Metastatic Breast Carcinoma in the Ovary (tissue), 3 donors: ENCODE measurements around a stretch of chr7.

DNA sequence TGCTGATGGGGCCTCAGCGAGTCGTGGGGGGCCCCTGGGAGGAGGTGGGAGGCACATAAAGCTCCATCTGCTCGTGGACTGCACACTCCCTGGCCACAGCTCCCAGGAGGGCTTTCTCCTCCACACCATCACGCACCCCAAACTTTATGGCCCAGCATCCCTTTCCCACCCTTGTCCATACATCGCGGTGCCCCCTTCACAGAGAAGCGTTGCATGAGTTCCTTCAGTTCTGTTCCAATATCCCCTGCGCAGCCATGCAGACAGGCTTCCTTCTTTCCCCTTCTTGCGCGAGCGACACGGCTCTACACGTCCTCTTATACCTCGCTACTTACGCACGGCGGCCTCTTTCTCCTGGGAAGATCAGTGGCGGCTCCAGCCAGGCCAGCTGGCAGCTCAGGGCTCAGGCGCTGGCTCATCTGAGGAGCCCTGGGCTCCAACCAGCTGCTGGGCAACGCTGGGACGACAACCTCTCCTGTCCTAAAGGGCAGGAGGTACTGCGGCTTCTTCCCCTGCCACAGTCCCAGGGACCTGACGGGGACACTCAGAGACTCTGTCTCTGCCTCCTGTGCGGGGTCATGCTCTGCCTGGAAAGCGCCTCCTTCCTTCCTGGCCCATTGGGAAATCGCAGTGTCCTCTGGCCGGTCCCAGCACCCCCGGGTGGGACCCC is 5.2 kb upstream of the FAM20C start:
- PRO-cap, 3 experiments: no peak in any of the 3 experiments

GRCh38 chr7:226011-227007 is 33.9 kb downstream of the FAM20C start:
- PRO-cap, 3 experiments: no peak in any of the 3 experiments

GRCh38 chr7:246051-246655 is 43.8 kb upstream of the FOXL3 start:
- PRO-cap, 3 experiments: no peak in any of the 3 experiments

DNA sequence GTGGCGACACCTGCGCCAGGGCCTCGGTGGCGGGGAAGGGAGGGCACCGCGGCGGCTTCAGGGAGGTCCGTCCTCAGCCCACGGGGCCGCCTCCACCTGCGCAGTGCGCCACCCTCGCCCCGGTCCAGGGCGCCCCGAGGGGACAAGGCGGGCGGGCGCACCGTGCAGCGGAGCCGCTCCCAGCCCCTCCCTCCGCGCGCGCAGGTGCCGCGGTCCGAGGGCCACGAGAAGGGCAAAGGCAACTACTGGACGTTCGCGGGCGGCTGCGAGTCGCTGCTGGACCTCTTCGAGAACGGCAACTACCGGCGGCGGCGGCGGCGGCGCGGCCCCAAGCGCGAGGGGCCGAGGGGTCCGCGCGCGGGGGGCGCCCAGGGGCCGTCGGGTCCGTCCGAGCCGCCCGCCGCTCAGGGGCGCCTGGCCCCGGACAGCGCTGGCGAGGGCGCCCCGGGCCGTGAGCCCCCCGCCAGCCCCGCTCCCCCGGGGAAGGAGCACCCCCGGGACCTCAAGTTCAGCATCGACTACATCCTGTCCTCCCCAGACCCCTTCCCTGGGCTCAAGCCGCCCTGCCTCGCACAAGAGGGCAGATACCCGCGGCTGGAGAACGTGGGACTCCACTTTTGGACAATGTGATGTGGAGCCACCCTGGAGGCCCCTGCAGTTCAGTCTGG is 1.0 kb downstream of the FOXL3 start:
- PRO-cap, 3 experiments: no peak in any of the 3 experiments

- PRO-cap, 3 experiments: no peak in any of the 3 experiments
These were observed 28.7 kb downstream of the FOXL3 start for GRCh38 chr7:318291-319522.

GRCh38 chr7:451938-452853 is 67.5 kb downstream of the PDGFA start:
- PRO-cap, 3 experiments: no peak in any of the 3 experiments

DNA sequence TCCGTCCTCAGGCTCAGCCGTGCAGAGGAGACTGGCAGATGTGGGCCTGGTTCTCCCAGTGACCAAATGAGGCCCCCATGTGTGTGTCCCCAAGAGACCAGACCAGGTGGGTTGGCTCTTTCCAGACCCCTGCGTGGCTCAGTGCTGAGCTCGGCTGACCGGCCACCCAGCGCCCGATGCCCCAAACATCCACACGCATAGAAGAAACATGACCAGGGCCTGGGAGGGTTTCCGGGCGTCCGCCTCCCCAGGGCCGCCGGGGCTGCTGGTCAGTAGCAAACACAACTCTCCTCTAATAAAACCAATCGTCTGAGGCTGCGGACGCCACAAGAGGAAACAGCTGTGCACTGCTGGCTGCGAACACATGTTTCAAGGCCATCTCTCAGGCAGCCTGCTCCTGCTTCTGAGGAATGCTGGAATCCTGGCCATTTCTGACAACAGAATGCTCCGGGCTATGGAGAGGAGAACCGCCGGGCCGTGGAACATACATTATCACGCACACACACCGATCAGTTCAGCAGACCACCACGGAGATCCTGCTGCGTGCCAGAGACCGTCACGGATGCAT is 54.6 kb downstream of the PDGFA start:
- PRO-cap, 3 experiments: no peak in any of the 3 experiments

- PRO-cap, 3 experiments: no peak in any of the 3 experiments
These were observed 47.7 kb downstream of the PDGFA start for GRCh38 chr7:471794-472488.

DNA sequence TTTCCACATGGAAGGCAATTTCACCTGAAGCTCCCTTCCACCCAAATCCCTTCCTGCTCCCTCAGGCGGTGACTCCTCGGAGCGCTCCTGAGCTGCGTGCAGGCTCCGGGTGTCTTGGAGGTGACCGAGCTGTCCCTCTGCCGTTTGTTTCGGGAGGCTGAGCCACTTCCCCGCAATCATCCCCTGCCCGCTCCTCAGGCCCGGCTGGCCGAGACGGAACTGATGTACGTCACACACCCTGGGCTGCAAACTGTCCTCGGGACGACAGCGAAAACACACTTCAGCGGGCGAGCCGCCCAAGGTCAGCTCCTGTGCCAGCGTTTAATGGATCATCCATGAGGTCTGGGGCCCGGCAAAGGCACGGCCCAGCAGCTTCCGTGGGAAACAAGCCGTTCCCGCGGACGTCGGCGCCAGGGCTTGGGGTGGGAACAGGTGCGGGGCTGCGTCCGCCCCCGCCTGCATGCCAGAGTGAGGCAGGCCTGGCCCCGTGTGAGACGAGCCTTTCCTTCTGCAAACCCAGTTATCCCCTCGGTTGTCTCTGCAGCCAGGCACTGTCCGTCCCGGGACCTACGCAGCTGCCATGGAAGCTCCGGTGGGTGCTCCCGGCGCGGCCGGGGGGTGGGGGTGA is 41.9 kb upstream of the PDGFA start:
- PRO-cap, 3 experiments: peak in 1 of 3 experiments; most common plus-strand start position 466 of the sequence (in 1); most common minus-strand start position 151 of the sequence (in 1)

- PRO-cap, 3 experiments: no peak in any of the 3 experiments
These were observed 71.1 kb upstream of the PDGFA start for GRCh38 chr7:590636-591329.

- PRO-cap, 3 experiments: peak in 3 of 3 experiments; most common plus-strand start chr7:601819 (in 2)
These were observed 81.9 kb upstream of the PDGFA start for GRCh38 chr7:601176-602401.

- PRO-cap, 3 experiments: peak in 1 of 3 experiments; most common plus-strand start chr7:668437 (in 1)
These were observed 58.2 kb upstream of the DNAAF5 start for GRCh38 chr7:667998-668908.

DNA sequence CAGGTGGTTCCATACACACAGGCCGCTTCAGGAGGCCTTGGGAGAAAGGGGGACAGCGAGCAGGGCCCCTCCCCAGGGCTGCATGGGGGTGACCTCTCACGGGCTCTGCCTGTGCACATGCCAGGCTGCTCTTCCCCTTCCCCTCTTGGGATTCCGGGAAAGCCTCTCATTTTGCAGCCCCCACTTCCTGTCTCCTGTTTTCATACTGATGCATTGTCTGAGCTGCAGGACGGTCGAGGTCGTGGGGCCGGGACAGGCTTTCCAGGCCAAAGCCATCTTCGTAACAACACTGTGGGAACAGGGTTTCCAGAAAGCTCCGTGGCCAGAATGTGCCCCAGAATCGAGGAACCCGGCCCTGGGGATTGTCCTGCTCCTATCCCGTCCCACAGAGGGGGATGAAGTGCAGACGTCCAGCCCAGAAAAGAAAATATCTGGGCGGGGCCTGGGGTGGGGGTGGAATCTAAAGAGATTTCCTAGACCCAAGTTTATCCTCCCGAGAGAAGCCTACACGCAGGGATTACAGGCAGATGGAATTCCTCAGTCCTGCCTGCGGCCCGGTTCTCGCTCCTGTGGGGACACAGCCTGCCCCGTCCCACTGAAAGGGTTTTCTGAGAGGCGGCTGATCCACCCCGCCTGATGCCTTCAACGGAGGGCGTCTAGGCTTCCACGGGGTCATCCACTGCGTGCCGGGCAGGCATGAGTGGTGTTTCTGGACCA is 29.5 kb upstream of the DNAAF5 start:
- PRO-cap, 3 experiments: no peak in any of the 3 experiments

GRCh38 chr7:779919-780399 is 52.3 kb upstream of the SUN1 start:
- PRO-cap, 3 experiments: no peak in any of the 3 experiments

- PRO-cap, 3 experiments: peak in 3 of 3 experiments; most common minus-strand start chr7:876260 (in 2)
These were observed 393 bp upstream of the GET4 start for GRCh38 chr7:875912-876409.

- PRO-cap, 3 experiments: no peak in any of the 3 experiments
These were observed 6.7 kb downstream of the GET4 start for GRCh38 chr7:882617-883815.

DNA sequence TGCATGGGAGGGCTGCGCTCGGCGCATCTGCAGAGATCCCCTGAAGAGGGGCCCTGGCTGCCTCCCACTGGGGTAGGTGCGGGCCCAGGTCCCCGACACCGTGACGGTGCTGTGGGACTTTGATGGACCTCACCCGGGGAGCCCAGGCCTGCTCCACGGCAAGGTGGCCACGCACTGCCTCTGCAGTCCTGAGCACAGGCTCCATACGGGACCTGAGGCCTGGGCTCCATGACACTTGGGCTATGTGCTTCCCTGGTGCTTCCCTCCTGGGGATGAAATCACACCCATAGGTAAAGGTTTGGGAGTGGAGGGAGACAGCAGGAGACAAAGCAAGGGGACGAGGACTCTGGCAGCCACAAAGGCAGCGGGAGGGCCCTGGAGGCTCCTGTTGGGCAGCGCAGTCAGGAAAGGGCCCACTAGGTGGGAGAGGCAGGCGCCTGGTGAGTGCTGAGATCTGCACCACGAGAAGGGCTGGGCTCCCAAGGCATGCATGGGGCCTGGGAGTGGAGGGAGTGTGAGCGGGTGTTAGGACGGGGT is 12.9 kb downstream of the GET4 start:
- PRO-cap, 3 experiments: no peak in any of the 3 experiments

DNA sequence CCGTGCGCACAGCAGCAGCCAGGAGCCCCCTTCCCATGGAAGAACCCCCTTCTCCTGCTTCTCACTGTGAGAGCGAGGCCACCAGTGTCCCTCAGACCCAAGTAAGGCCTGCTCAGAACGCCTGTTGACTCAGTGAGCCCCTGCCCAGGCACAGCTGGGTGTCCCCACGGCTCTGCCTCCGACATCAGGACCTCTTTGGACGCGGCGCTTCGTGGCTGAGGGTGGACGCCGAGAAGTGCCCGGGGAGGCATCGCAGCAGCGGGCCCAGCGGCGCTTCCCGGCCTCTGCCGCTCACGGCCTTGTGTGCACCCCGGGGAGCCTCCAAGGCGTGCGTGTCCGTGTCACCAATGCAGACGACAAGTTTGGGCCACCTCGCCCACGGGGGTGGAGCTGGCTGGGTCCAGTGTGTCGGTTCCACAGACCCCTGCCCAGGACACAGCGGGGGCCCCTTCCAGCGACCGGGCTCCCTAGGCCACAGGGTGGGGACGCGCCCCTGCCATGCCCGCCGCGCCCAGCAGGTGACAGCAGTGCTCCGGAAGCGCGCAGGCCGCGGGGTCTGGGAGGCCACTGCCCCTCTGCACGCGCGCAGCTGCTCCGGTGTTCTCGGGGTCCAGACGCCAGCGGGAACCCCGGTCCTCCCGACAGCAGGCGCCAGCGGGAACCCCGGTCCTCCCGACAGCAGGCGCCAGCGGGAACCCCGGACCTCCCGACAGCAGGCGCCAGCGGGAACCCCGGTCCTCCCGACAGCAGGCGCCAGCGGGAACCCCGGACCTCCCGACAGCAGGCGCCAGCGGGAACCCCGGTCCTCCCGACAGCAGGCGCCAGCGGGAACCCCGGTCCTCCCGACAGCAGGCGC is 32.4 kb downstream of the GET4 start:
- PRO-cap, 3 experiments: peak in 1 of 3 experiments; most common plus-strand start position 537 of the sequence (in 1)

DNA sequence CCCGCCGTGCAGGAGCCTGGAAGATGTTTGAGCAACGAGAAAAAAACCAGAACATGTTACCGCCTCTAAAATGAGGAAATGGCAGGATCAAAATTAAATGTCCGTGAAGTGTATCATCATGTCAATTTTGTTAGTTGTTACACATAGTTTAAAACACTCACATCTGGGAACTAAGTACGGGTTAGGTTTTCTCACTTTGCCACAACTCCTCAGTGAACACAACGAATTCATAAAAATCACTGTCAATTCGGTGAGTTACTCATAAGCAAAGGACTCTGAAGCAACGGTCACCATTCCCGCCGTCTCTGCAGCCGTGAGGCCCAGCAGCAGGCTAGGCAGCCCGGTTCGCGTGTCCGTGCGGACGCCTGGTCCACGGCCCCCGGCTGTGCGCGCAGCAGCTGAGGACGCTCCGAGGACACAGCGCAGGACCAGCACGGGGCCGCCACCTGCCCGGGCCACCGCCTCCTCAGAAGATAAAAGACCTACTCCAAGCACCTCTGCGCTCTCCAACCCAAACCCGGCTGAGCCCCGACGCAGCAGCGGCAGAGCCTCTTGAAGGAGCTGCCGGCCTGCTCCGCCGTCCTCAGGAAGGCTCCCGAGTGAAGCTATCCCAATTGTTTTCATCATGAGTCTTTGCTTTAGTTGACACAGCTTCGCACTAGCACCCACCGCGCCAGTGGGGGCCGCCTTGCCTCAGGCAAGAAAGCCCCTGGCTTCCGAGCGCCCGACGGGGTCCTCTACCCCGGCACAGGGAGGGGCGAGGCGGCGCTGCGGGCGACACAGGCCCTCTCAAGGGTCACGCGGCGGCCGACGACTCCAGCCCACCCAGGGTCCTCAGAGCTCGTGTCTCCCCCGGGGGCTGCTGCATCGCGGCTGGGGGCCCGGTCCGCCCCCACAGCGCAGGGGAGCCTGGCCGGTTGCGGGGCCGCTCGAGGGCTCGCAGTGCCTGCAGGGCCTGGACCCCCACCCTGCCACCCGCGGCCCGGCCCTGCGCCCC is 17.0 kb upstream of the GPR146 start:
- PRO-cap, 3 experiments: peak in 2 of 3 experiments; most common plus-strand start position 514 of the sequence (in 1); most common minus-strand start position 817 of the sequence (in 2)

- PRO-cap, 3 experiments: no peak in any of the 3 experiments
These were observed 9.8 kb downstream of the GPR146 start for GRCh38 chr7:1053906-1054846.